Mesenchymal stem cell of the bone marrow (primary cell): Measurements from ENCODE around the gene LUZP2.

DNA sequence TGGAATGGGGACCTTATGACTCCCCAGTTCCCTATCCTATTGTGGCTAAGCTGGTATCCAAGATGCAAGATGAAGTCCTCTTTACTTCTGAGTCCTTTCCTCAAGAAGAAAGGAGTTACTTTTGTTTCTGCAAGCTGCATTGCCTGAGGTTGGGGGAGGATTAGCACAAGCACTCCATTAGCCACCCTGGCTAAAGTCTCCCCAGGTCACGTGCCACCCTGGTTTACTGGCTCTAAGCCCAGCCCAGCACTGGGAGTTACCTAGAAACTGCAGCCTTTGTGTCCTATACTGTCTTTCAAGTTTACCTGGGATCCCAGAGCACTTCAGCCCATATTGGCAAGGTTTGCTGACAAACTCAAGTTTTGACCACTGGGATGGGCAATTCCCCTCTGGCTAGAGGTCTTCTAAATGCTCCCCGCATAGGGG, 78.4 kb upstream of the DBX1 start:
- CAGE, long polyA plus RNA = no peak

- CAGE, long polyA plus RNA = no peak
These were observed 20.7 kb upstream of the HTATIP2 start for GRCh38 chr11:20342525-20343415.

DNA sequence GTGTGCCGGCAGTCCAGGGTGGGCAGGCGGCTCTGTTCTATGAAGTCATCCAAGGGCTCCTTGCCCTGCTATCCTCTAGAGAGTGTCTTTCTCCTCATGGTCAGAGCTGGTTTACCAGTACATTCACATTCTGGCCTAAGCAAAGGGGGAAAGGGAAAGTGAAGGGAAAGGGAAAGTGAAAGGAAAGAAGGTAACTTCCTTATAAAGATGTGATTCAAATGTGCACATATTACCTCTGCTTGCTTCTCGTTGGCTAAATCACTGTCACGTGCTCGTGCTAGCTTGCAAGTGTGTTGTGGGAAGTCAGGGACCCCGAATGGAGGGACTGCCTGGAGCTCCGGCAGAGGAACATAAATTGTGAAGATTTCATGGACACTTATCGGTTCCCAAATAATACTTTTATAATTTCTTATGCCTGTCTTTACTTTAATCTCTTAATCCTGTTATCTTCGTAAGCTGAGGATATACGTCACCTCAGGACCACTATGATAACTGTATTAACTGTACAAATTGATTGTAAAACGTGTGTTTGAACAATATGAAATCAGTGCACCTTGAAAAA, 2.7 kb upstream of the HTATIP2 start:
- CAGE, long polyA plus RNA = no peak

DNA sequence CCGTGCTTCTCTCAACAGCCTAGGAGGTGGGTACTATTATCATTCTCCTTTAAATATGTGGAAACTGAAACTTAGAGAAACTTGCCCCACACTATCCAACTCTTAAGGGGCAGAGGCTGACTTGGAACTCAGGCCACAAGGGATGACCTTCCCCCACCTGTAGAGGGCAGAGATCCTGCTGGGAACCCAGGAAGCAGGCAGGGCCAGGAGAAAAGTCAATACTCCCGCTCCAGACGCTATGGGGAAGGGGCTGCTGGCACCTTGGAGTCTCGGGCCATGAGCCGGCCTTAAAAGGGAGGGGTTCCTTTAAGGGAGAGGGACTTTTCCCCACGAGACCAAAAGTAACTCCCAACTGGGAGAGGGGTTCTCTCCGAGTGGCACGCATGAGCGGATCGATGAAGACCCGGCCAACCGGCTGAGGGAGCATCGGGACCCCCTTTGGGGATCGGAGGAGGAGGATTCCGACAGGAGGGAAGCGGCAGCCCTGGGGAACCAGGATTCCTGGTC, 576 bp upstream of the ANO5 start:
- CAGE, long polyA plus RNA = no peak

DNA sequence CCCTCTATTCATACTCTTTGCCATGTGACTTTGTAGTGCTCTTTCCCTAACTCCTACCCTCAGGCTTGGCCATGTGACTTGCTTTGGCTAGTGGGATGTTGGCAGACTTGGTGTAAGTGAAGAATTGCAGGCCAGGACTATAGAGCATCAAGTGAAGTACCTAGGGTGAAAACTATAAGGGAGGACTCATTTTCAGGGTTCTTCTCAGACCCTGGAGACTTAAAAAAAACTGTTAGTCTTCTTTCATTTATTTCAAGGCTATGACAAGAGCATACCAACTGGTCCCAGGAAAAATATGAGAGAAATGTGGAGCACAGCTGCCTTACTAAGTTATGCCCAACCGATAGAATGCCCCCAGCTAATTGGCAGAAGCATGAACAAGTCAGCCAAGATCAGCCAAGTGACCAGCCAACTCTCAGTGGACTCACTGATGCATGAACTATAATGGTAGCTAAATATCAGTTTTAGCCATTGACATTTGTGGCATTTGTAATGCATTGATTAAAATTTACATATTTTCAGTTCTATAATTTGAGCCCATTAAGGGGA, 81.0 kb downstream of the FANCF start:
- CAGE, long polyA plus RNA = no peak

DNA sequence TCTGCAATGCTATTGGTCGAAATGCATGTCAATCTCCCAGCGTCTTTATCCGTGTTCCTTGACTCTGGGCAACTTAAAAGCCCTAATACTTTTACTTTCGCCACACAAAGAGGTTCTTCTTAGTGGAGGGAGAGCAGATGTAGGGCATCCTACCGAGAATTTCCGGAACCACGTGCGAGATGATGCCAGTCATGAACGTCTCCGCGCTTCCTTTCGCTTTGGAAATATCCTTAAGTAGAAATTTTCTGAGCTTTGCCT, 206 bp upstream of the FANCF start:
- CAGE, long polyA plus RNA = no peak

DNA sequence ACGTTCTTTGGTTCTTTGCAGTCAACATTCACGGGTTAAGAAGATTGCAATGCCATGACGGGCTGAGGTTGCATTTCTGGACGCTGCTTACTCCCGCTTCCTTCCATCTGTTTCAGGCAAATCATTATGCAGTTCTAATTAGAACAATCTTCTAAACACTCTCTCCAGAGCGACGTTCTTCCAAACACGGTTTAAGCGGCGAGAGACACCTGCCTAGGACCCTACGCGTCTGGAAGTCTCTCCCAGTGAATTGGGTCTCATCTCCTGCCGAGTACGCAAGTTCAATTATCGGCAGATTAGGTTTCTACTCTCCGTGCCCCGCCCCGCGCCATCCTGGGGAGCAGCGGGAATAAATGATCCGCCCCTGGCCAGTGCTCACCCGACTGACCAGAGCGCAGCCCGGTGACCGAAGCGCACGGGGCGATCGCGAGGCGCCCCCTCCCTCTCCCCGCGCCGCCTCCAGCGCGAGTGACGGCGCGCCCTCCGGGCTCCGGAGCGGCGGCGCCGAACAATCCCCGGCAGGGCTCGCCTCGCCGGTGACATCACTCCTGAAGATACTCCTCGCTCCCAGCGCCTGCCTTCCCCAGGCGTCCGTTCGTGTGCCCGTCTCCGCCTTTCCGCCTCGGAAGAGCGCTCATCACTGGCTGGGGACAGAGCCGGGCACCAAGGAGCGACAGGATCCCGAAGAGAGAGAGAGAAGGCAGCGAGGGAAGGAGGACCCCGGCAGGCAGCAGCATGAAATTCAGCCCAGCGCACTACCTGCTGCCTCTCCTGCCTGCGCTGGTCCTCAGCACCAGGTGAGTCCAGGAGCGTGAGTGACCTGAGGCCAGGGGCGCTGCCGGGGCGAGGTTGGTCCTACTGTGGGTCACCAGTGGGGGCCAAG, at the start of gene LUZP2:
Gene LUZP2 (plus strand): TSS at position 545 of the 883 bp plus-strand sequence.
- CAGE, long polyA plus RNA = no peak

- CAGE, long polyA plus RNA = no peak
These were observed 367.7 kb downstream of the LUZP2 start for GRCh38 chr11:24864661-24864907.

DNA sequence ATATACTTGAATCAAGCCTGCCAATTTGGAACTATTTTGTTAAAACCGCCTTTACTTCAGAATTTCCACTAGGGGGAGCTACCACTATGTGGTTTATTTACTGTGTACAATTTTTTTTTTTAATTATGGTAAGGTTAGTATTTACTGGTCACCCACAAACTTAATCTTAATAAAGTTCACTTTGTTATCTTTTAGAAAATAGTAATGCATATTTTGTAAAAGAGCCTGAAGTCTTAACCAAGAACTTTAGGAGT, 47.0 kb upstream of the ANO3 start:
- CAGE, long polyA plus RNA = no peak

DNA sequence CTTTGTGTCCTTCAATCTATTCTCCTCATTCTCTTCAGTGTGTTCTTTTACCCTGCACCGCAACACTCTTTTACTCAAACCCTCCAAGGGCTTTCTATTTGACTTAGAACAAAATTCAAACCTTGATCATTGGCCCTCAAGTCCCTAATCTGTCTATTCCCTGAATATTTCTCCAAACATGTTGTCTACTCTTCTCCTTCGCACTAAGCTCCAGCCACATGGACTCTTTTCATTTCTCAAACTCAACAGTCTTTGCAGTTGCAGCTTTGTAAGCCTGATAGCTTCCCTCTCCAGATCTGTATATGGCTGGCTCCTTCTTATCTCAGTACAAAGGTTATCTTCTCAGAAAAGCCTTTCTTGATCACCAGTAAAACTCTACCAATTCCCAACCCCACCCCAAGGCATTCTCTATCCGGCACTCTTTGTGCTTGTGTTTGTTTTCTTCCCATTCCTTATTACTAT, 147.3 kb downstream of the BBOX1 start:
- CAGE, long polyA plus RNA = no peak

DNA sequence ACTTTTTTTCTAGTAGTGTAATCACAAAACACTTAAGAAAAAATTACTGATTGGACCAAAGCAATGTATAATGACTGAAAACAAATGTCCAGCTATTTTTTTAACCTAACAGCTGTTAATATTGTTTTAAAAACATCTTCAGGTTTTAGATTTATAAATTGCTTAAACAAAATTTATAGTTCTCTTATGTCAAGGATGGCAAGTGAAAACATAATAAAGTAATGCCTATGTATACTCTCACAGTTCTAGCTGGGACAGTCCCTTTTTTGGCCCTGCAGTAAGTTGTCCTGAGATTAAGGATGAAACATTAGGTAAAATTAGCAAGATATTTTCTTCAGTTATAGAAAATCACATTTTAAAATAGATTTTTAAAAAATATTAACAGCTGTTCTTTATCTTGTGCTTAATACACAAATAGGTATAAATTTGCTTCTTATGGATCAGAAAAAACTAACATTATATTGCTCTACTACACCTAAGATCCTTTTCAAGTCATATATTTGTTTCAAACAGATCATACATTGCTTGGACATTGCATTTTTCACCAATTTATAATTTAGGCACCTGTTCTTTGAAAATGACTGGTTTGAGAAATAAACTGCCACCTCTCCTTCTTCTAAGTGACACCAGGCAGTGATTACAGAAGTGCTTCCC, 4.2 kb upstream of the CCDC34 start:
- CAGE, long polyA plus RNA = no peak

DNA sequence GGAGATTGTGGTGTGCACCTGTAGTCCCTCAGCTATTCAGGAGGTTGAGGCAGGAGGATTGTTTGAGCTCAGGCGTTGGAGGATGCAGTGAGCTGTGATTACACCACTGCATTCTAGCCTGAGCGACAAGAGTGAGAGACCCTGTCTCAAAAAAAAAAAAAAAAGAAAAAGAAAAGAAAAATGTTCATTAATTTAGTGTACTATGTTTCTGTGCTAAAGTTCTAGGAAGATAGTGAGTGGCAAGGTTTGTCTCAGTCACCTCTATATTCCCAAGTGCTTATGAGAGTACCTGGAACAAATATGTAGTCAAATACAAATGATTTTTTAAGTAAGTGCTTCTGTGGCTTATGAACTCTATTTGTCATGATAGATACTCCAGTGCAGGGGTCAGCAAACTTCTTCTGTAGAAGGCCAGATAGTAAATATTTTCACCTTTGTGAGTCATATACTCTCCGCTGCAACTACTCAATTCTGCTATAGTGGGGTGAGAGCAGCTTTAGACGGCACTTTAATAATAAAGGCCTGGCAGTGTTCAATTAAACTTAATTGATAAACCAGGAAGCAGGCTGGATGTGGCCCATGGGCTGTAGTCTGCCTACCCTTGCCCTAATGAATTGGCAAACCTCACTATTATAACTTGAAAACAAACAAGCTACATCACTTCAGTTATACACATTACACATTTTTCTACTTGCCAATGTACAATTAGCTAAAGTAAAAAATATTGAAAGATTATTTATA, 12.3 kb upstream of the CCDC34 start:
- CAGE, long polyA plus RNA = no peak

DNA sequence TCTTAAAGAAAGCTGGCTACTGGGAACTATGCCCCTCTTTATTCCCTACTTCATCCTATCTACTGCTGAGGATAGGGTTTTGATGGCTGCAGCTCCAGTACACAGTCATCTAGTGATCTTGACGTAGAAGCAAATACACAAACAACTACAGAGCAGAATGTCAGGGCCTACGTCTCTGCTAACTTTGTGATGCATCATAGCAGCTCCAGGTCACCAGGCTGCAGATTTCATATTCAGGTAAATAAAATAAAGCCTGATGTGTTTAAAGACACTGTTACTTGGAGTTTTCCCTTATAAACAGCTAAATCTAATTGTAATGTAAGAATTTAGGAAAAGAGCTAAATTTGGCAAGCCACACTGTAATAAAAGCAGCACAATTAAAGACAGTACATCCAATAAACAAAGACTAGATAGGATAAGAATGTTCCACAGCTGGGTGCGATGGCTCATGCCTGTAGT, 39.8 kb upstream of the CCDC34 start:
- CAGE, long polyA plus RNA = no peak

DNA sequence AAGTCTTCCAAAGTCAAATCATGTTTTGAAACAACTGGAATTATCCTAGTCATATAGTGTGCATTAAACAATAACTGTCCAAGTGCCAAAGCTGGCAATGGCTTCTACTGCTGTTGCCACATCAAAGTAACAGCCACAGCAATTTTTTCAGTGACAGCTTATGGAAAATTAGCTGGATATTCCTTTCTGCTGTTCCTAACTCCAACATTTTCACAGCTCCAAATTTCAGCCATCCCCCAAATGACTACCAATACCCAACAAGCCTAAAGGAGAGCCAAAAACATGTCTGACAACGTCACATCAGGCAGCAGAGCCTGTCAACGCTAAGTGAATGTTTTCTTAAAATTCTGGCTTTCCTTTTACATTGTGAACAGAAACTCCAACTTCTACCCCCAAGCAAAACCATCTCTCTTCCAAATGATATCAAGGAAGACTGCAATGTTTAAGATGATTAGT, 45.4 kb upstream of the CCDC34 start:
- CAGE, long polyA plus RNA = no peak

- CAGE, long polyA plus RNA = no peak
These were observed 49.5 kb downstream of the LGR4 start for GRCh38 chr11:27423083-27423594.

- CAGE, long polyA plus RNA = no peak
These were observed 2.5 kb downstream of the LGR4 start for GRCh38 chr11:27470157-27470384.

DNA sequence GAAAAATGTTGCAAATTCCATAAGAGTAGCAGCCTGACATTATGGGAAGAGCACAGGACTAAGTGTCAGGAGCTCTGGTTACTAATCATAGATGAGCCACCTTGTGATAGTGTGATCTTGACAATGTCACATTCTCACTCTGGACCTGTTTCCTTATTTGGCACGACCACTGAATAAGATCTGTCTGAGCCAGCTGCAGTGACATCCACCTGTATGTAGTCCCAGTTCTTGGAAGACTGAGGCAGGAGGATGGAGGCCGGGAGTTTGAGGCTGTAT, 5.7 kb upstream of the LIN7C start:
- CAGE, long polyA plus RNA = no peak

DNA sequence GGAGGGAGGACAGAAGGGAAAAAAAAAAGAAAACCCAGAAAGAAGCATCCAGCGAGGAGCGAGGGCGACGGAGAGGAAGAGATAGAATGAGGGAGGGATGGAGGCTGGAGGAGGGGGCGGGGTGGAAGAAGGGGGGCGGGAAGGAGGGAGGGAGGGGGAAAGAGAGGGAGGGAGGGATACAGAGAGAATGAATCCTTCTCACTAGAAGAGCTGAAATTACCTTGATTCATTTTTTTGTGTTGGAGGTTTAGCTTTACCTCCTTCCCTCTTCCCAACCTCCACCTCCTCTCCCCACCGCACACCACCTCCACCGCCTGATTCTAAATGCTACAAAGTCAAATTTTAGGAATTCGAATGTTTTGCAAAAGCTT, 19.4 kb upstream of the BDNF start:
- CAGE, long polyA plus RNA = no peak

GRCh38 chr11:28832663-28832902, 724.4 kb downstream of the METTL15 start:
- CAGE, long polyA plus RNA = no peak

DNA sequence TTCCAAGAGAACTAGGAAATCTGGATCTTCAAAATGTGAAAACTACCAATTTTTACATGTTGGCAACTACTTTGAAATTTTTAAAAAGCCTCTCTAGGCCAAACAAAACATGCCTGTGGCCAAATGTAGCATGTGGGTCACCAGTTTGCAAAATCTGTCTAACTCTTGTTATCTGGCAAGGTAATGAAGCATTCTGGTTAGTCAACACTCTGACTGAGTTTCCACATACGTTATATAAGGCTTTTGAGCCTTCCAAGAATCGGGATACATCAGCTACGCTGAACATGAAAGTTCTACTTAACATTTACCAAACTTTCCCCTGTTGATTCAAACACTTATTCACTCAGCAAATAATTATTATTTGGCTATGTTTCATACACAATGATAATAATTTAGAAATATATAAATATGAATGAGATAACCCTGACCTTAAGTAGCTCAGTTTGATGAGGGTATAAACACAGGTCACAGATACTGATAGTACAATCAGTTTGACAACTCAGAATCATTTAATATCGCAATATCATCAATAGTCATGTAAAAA, 752.5 kb downstream of the KCNA4 start:
- CAGE, long polyA plus RNA = no peak